Colic lymph node (tissue), 1 donor: ENCODE measurements around the genes FAP, SCN2A and LRP2.

- PRO-cap: no peak
These were observed at the start of gene FAP for GRCh38 chr2:162243089-162243858. FAP (minus strand) TSS chr2:162243445.

GRCh38 chr2:162261653-162261941 lies 18.4 kb upstream of the FAP start:
- PRO-cap: no peak

DNA sequence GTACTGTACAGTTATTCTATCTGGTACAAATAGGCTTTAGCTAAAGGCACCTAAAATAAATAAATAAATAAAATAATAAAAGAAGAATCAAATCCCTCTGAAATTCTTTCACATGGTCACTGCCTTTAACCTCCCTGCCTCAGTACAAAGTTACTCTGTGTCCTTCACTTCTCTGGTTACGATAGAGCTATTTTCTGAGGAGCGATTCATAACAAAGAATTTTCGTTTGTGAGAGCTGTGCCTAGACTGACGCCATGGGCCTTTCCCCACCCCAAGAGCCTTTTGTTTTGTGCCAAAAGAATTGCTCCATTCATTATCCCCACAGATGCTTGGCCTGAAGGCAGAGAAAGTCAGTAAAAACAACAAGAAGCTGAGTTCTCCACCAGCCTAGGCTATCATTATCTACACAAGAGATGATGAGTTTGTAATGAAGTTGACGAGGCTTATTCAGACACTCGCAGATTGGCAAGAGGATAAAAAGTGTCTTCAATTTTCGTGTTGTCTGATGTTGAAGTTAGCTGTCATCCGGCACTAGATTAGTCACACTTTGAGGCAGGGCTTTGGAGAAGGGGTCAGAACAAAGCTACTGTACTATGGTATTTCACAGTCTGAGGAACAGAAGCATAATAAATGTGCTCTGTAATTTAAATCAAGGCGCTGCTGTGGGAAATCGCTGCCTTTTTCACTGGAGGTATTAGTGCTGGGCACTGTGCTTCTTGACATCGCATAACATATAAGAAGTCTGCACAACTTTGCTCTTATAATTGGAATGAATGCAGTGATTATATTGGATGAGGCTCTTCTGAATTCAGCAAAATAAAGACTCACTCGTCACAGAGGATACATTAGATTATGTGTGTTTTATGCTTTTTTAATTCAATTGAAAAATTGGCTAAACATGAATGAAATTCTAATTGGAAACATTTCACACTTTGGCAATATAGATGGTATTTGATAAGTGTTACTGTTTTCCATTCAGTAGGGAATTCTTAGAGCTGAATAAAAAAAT lies 278.4 kb upstream of the FIGN start:
- PRO-cap: no peak

DNA sequence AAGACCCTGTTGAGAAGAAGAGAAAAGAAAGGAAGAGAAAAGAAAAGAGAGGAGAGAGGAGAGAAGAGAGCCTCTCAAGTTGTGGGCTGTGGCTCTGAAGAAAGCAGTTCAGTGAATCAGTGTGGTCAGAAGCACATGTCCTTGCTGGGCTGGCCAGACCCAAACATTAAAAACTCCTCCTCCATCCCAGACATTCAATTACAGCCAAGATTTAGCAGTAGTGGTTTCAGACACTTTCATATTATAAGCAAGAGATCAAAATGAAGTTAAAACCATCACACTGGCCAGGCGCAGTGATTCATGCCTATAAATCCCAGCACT lies 58.3 kb downstream of the COBLL1 start:
- PRO-cap: no peak

GRCh38 chr2:164808657-164809155 lies 32.9 kb downstream of the COBLL1 start:
- PRO-cap: no peak

DNA sequence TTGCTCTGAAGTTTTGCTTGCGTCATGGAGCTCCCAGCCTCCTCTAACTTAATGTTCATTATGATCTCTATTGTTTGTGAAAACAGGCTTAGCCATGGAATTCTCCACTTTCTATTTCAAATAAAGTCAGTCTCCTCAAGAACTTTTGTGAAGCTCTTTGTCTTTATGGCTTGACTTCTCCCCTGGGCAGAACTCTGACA lies 119.8 kb downstream of the SCN3A start:
- PRO-cap: no peak

DNA sequence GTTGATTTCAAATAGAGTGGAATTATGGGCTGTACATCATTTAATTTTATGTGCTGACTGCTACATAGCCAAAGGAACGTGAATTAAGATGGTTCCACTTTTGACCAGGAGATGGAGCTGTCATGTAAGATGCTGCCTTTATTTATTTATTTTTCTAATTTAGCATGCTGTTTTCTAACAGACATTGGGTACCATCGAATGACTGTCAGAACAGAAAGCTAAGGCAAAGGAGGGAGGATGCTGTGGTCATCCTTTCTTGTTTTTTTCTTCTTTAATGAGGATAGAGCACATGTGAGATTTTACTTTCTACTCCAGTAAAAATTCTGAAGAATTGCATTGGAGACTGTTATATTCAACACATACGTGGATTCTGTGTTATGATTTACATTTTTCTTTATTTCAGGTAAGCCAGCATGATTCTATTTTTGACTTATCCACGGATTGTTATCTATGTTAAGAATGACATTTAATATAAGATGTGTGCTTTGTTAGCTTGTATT lies at the start of gene SCN2A:
Gene SCN2A (plus strand): TSS at position 177 of the 500 bp plus-strand sequence.
- PRO-cap: no peak

- PRO-cap: no peak
These were observed 111.6 kb downstream of the GALNT3 start for GRCh38 chr2:165682439-165682891.

- PRO-cap: no peak
These were observed 901 bp downstream of the GALNT3 start for GRCh38 chr2:165792996-165793696.

- PRO-cap: no peak
These were observed 21.2 kb upstream of the SCN1A start for GRCh38 chr2:166149057-166149395.

DNA sequence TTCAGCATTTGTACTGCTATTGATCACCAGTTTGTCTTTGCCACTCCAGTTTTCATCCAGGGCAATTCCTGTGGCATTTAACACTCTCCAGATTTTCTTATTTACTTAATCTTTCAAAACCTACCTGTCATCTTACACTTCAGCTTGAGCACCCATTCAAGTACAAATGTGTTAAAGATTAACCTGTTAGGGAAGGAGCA lies 101.8 kb upstream of the SCN1A start:
- PRO-cap: no peak

GRCh38 chr2:167191186-167191564 lies 101.6 kb upstream of the B3GALT1 start:
- PRO-cap: no peak

DNA sequence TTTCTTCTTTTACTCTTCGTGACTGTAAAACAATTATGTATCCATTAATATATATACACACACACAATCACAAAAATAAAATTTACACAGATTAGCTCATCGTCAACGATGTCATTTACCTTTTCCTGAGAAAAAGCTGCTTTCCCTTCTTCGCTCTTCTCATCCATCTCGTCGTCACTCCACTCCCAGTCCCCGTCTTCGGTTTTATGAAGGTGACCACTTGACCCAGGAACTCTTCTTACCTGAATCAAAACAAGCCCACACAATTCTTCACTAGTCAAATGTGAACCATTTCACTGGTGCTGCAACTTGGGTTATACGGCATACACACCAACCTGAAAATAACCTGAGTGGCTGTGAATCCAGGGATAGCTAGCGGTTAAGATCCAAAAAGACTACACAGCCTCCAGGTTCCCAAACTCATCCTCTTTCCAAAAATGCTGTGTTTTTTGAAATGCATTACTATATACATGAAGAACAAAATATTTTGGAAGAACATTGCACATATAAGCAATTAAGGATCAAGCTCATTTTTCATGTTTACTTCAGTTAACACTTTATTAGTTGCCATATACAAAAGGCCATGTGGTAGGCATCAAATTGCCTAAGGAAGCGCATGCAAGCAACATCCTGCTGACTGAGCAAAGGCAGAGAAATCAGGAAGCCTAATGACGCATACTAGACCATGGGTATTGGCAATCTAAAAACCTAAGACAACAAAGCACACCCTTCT lies 172.2 kb downstream of the STK39 start:
- PRO-cap: no peak

DNA sequence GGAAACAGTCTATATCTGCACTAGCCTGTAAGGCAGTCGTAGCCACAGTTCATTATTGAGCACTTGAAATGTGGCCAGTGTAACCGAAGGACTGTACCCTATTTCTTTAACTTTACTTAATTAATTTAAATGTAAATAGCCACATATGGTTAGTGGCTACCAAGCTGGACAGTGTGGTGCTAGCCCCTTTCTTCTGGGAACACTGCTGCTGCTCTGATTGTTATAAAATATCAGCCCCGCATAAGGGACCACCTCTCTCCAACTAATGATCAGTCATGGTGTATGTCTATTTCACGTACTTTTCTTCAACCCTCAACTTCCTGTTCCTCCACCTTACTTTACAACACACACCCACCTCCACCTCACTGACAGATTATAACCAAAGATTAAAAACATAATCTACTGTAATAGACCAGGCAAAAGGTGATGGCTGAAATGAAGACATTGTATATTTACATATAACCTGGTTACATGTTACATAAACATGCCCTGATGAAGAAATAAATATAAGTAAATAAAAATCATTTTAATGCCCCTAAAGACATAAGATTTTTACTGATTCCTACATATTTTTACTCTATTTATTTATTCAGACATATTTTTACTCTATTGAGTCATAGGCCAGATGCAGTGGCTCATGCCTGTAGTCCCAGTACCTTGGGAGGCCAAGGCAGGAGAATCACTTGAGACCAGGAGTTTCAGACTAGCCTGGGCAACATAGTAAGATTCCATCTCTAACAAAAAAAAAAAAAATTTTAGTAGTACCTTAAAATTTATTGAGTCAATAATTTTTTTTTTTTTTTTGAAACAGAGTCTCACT lies 12.9 kb downstream of the STK39 start:
- PRO-cap: unidirectional peak, minus-strand start at position 264 of the sequence

- PRO-cap: no peak
These were observed 3.1 kb downstream of the DHRS9 start for GRCh38 chr2:169072475-169072909.

DNA sequence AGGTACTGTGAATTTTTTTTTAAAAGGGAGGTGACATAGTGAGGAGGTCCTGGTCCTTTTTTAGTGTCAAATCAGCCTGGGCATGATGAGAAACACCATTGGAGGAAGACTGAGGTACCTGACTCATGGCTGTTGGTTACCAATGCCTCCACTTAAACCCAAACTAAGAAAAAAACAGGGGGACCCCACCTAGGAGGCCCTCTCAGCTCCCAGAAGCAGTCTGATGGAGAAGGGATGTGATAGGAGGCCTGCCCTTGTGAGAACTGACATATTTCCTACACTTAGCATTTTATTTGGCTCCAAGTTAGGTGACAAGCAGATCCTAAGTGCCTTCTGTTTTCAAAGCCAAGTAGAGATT lies 38.5 kb downstream of the DHRS9 start:
- PRO-cap: bidirectional peak, plus-strand start at position 98 of the sequence, minus-strand start outside the sequence

DNA sequence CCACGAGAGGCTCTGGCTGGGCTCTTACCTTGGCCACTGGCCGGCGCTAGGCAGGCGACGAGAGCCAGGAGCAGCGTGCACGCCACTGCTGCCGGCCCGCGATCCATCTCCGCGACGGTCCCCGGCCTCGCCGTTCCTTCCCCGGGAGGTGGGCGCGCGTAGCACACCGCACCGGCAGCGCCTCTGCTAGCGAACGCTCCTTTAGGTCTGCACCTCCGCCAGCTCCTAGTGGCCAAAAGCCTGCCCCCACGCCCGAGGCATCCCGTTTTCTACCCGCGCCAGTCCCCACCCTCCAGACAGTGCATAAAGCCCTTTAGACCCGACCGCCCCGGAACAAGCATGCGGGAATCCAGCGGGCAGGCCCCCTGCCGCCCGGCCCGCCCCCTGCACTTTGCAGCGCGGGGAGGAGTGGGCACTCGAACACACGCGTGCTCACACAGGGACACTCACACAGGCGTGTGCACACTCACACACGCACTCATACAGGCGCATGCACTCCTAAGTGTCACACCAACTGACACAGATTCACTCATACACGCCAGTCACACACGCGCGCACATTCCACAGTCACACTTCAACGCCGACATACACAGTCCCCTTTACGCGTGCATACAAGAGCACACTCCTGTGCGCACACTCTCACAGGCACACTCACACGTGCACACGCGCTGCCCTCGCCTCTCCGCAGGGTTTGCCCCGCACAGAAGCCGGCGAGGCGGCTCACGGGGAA lies at the start of gene LRP2:
Gene LRP2 (minus strand): TSS at position 242 of the 730 bp plus-strand sequence.
- PRO-cap: no peak

- PRO-cap: no peak
These were observed 51.9 kb downstream of the PPIG start for GRCh38 chr2:169636065-169636374.

DNA sequence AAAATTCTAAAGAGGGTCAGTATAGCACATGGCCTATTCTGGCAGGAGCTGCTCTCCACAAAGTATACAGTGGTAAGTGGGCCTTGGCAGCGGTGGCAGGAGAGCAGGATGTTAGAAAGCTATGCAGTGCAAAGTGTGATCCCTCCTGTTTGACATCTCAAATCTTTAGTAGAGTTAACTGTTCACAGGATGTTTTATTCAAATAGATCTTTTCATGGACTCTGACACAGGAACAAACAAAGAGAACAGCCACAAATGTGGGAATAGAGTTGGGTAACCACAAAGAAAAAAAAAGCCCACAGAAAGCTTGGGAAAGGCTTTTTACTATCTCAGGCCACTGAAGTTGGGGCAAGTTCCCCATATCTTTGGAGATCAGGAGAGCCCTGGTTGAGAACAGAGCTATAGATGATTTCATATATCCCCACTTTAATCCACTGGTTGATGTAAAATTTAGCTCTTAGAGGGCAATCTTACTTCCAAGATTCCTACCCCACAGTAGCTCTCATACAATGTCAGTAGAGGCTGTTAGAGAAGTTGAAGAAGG lies 10.5 kb downstream of the CFAP210 start:
- PRO-cap: no peak

DNA sequence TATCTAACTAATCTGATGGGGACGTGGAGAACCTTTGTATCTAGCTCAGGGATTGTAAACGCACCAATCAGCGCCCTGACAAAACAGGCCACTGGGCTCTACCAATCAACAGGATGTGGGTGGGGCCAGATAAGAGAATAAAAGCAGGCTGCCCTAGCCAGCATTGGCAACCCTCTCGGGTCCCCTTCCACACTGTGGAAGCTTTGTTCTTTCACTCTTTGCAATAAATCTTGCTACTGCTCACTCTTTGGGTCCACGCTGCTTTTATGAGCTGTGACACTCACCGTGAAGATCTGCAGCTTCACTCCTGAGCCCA lies 15.0 kb downstream of the UBR3 start:
- PRO-cap: no peak